Mesenchymal stem cell of Wharton's jelly (primary cell): ENCODE data around the genes OR10AG1, OR8K5, OR5M10, OR5AP2, OR9G1, LRRC55, PRG2 and OR6Q1.

- CAGE, long polyA plus RNA, result no peak
Measured at GRCh38 chr11:55969888-55970112, at the start of gene OR10AG1. Gene OR10AG1 (minus strand): TSS chr11:55969945.

GRCh38 chr11:56160020-56160615, at the start of gene OR8K5:
Gene OR8K5 (minus strand): TSS chr11:56160317.
- CAGE, long polyA plus RNA, result no peak

DNA sequence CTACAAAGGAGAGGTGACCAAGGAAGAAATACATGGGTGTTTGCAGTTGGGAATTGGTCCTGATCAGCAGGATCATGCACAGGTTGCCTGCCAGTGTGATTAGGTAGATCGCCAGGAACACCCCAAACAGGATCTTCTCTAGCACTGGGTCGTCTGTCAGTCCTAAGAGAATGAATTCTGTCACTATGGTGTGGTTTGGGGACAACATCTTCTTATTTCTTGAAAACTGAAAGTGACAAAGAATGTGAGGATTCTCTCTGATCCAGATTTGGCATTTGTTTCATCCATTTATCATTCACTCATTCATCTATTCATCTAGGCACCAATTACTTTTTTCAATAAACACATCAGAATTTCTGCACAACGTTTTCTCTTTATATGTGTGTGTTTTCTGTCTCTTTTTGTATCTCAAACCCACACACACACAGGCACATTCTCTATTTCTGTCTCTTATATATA, at the start of gene OR5M10:
OR5M10 (minus strand) TSS at position 208 of the 459 bp plus-strand sequence.
- CAGE, long polyA plus RNA, result no peak

- CAGE, long polyA plus RNA, result no peak
Measured at GRCh38 chr11:56642257-56642653, at the start of gene OR5AP2. Gene OR5AP2 (minus strand): TSS chr11:56642439.

DNA sequence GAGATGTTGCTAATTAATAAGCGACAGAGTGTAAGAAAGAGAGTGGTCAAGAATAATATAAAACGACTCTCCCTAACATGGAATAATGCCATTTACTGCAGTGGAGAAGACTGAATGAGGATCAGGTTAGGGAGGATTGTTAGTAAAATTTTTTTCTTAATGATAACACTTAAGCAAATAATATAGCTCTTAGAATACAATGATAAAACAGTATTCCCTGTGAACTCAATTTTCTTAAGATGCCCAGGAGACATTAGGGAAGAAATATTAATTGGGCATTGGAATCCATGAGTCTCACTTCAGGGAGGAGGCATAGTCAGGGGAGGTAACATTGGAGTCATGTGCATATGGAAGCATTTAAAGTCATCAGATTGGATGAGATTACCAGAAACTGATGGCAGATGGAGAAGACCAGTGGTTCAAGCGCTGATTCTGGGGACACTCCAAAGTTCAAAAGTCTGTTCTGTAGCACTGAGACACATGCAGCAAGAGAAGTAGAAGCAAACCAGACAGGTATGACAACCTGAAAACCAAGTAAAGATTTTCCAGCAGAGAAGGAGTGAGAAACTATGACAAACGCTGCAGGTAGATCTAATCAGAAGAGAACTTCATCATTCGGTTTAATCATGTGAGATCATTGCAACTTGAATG, at the start of gene OR9G1:
OR9G1 (plus strand) TSS at position 418 of the 651 bp plus-strand sequence.
- CAGE, long polyA plus RNA, result no peak

DNA sequence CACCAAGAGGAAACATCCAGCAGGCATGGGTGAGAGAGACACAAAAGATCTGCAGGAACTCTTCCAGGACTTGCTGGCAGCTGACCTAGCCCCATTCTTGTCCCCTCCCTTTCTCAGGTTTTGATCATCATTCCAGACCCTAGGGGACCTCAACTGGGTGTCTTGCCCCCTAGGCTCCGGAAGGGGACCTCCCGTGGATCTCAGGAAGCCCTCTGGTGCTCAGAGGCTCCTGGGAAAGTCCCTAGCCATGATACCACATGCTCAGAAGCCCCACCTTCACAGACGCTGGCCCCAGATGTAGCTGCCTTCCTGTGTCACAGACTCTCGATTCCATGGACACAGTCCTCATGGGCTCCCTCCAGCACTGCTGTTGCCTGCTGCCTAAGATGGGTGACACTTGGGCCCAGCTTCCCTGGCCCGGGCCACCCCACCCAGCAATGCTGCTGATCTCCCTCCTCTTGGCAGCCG, at the start of gene LRRC55:
LRRC55 (plus strand) TSS at position 317 of the 468 bp plus-strand sequence.
- CAGE, long polyA plus RNA, result no peak

DNA sequence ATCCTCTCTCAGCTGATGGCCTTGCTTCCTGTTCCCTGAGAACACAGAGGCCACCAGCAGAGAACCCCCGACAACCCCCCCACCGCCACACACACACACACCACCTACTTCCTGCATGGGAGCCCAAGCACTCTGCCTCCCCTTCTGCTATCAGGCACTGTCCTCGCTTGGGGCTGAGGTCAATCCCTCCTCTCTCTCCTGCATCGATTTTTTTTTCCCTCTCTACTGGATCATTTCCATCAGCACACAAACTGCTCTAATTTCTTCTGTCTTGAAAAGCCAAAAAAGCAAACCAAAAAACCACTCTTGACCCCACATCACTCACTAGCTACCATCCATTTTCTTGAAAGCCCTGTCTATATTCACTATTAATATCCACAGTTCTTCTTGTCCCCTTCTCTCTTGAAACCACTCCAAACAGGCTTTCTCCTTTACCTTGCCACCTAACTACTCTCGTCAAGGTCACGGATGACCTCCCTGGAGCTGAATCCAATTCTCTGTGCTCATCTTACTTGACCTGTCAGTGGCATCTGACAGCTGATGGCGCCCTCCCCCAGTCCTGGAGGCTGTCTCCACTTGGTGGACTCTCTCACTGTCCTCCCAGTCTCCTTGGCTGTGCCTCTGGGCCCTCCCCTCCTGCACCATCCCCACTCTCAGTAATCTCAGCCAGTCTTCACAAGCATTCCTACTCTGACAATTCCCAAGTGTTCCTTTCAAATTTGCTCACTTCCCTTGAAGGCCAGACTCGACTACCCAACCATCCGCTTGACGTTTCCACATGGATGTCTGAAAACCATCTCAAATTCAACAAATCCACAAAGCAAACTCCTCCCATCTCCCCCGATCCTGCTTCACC, 8.9 kb downstream of the TNKS1BP1 start:
- CAGE, long polyA plus RNA, result no peak

DNA sequence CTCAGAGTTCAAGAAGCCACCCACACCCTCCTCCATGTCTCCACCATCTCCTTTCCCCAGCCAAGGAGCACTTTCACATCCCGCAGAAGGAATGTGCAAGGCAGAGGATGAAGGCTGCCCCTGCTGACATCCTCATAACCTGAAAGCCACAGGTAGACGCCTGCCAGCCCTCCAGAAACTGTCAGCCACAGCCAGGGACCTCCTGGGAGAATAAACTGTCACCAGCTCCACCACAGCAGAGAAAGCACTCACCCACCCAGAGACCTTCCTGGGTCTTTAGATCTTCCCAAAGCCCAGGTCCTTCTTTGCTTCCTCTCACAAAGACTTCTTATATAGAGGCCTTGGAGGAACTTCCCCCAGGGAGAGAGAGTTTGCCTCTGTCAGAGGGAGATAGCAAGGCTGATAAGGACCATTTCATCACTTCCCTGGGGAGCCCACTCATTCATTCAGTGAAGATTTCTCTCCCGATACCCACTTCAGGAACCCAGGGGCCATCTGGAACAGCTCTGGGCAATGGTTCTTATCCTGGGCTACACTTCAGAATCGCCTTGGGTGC, at the start of gene PRG2:
PRG2 (minus strand) TSS at position 307 of the 556 bp plus-strand sequence.
- CAGE, long polyA plus RNA, result no peak

DNA sequence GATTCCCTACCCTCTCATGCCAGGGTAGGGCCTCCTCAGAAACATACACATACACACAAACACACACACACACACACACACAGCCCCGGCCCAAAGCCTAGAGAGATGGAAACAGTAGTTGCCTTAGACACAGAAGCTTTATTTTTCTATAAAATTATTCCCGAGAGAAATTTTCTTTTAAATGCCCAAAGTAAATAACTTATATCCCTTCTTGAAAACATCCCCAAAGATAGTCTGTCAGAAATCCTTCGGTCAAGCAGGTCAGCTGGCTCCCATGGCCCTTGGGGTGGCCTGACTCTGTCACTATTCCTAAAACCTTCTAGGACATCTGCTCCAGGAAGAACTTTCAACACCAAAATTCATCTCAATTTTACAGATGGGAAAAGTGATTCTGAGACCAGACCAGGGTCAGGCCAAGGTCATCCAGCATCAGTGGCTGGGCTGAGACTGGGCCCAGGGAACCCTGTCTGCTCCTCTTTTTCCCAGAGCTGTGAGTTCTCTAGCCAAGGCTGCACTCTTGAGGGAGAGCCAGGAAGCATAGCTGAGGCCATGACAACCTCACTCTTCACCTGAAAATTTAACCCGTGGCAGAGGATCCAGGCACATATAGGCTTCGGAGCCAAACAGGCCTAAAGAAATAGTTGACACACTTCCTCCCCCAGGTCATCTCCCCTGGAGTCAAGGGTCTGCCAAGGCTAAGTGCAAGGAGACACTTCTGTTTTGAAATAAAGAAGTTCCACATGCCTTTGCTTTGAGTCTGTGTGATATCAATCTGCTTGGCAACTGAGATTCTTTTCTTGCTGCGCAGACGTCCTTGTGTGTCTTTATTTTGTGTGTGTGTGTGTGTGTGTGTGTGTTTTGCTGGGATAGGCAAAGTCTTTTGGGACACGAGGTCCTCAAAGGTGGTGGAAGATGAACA, 16.6 kb upstream of the PRG2 start:
- CAGE, long polyA plus RNA, result no peak

DNA sequence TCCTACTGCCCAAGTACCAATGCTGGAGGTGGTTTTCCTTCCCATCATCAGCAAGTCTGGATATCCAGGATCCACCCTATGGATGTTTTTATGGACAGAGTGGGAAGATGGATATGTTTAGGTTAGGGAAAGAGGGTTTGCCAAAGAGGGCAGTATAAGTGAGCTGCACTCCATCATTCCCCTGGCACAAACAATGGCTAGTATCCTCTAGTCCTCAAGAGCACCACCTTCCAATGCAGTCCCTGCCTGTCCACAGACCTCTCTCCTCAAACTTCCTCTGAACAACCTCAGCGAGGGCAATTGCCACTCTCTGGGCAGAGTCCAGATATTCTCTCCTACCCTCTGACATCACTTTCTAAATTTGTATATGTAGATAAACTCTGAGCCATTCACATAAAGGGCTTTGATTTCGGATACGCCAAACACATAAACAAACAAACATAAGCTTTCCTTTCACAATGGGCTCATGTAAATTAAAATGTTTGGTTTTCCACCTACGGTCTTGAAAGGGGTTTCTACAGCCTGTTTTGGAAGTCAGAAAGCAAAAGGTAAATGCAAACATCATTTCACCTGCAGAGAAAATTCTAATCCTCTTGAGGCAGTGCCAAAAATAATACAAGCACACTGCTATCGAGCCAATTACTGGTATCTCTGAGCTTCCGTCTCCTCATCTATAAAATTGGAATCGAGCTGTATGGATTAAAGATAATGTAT, 3.0 kb upstream of the SLC43A3 start:
- CAGE, long polyA plus RNA, result no peak

DNA sequence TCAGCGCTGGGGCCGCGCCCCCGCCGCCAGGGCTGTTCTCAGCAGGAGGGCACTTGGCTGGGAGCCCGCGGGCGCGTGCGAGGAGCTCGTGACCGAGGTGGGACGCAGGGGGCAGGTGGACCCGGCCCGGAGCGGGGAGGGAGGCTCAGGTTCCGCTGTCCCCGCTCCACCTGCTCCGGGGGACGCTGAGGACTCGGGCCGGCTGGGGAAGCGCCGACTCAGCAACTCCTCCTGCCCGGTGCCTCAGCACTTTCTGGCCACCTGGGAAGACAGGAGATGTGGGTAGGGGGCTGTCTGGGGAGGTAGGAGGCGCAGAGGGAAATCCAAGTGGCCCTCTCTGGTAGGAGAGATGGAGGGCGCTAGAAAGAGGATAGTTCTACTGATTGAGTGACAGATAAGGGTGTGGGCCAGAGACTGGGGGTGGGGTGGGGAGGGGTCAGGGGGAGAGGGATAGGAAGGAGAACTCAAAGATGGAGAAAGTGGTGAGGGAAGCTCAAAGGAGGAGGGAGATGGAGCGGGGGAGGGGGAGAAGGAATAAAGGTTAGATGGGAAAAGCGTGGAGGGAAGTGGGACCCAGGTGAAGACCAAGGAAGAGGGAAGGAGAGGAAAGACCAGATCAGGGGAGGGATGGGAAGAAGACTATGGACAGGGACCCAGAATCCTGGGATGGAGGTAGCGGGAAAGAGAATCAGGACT, 839 bp downstream of the RTN4RL2 start:
- CAGE, long polyA plus RNA, result no peak

- CAGE, long polyA plus RNA, result no peak
Measured at GRCh38 chr11:57474084-57474410, 13.7 kb downstream of the RTN4RL2 start.

DNA sequence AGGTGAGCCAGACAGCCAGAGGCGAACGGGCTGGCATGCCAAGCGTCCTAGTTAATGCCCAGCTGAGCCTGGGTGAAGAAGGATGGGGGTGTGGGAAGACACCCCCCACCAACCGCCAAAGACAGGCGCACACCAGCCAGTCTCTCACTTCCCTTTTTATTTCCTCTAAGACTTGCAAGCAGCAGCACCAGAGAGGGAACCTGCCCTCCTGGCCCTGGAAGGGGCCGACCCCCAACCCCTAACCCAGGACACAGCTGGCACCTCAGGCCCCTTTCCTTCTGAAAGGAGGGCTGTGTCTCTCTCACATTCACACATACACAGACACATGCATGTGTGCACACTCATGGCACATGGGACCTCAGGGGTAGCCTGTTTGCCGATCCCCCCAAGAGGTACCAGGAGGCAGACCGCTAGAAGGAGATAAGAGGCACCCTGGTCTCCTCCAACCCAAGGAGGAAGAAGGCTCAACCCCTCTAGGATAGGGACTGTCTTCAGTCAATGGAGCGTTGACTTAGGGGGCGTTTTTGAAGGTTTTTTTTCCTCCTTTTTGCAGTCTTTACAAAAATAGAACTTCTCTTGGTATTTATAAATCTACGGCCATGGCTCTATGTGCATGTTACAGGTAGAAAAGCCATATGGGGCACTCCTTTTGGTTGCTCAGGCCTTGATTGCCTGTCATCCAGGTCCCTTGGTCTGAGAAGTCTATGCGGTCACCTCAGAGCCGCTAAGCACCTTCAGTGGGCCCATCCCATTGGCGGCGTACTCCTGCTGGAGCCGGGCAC, 24.3 kb downstream of the RTN4RL2 start:
- CAGE, long polyA plus RNA, result no peak

DNA sequence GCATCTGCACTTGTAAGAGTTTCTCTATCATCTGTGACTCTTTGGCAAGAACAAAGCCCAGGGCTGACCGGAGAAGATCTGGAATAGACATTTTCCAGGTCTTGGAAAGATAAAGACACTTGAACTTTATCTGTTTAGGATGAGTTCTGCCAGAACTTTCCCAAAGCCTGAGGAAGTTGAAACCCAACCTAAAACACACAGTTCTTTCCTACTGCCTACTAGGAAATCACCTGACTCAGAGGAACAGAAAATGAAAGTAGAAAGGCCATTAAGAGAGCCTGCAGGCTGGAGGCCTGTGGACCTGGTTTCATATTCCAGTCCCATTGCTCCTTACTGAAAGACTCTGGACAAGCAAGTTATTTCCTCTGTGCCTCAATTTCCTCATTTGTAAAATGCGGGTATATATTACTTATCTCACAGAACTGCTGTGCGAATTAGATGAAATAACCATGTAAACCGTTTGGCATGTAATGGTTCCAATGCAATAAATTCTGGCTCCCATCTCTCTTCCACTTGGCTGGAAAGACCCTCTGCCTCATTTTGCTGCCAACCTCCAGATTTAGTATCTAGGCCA, 1.3 kb downstream of the UBE2L6 start:
- CAGE, long polyA plus RNA, result no peak

DNA sequence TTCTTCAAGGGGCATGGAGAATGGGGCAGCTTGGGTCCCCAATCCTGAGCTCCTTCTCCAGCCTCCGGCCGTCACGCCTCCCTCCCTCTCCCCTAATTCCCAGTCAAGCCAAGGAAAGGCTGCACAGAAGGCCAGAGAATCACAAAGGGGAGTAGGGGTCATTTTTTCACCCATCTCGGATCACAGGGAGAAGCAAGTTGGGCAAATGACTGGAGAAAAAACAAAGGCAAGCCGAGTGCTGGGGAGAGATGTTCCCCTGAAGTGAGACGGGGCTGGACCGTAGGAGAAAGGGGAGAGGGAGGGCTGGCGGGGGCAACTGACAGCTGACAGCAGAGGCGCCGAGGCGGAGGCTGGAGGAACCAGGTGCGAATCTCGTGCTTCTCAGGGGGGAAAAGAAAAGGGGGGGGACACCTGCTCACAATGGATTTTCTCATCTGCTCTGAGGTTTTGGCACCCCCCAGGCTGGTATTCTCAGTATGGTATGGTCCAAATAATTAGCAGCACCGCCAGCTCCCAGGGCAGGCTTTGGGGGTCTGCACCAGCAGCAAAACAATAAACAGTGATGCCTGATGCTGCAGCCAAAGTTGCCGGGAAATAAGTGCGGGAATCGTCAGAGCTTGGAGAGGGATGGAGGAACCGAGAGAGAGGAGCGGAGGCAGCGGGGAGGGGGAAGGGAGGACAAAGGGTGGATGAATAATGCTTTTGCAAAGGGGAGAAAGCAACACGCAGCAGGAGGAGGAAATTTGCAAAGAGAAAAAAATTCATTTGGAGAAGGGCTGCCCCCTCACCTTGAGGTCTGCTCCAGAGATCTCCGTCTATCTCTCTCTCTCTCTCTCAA, 596 bp downstream of the YPEL4 start:
- CAGE, long polyA plus RNA, result no peak

- CAGE, long polyA plus RNA, result no peak
Measured at GRCh38 chr11:57683653-57683891, 15.7 kb downstream of the ZDHHC5 start.

GRCh38 chr11:57700131-57700749, 11.8 kb downstream of the MED19 start:
- CAGE, long polyA plus RNA, result no peak

DNA sequence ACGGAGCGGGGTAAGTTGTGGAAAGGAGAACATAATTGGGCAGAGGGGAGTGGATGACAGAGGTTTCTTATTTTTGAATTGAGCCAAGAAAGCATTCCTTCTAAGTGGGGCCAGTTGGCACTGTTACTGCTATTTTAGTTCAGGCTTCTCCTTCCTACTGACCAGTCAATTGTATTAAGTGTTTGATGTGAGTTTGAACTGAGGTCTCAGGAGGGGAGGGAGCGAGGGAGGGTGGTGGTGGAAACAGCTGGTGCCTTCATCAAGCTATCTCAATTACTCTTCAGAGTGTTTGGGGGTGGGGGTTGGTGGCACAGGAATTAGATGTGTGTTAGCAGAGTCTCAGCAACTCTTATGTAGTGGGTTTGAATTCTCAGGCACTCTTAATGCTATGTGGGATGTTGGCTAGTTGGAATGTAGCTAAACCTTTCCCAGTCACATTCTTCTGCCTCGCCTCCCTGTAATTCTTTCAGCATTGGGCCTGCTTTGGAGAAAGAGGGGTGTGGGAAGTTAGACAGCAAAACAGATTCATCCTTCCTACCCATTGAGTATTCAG, 14.5 kb downstream of the CTNND1 start:
- CAGE, long polyA plus RNA, result no peak

- CAGE, long polyA plus RNA, result no peak
Measured at GRCh38 chr11:58024711-58025026, 988 bp downstream of the OR9Q1 start.

DNA sequence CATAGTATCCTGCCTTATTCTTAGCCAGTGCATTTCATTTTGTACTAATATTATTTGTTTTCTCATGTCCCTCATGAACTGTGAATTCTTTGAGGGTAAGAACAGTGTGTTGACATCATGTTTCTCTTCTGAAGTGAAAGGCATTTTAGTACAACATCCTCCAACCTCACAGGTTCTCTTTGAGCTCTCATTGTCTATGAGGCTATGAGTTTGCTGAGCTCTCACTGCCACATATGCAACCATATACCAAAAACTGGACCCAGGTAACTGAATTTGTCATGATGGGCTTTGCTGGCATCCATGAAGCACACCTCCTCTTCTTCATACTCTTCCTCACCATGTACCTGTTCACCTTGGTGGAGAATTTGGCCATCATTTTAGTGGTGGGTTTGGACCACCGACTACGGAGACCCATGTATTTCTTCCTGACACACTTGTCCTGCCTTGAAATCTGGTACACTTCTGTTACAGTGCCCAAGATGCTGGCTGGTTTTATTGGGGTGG, at the start of gene OR6Q1:
OR6Q1 (plus strand) TSS at position 234 of the 504 bp plus-strand sequence.
- CAGE, long polyA plus RNA, result no peak